Measurements from ENCODE around the genes H2BC21 and H2AC20.

DNA sequence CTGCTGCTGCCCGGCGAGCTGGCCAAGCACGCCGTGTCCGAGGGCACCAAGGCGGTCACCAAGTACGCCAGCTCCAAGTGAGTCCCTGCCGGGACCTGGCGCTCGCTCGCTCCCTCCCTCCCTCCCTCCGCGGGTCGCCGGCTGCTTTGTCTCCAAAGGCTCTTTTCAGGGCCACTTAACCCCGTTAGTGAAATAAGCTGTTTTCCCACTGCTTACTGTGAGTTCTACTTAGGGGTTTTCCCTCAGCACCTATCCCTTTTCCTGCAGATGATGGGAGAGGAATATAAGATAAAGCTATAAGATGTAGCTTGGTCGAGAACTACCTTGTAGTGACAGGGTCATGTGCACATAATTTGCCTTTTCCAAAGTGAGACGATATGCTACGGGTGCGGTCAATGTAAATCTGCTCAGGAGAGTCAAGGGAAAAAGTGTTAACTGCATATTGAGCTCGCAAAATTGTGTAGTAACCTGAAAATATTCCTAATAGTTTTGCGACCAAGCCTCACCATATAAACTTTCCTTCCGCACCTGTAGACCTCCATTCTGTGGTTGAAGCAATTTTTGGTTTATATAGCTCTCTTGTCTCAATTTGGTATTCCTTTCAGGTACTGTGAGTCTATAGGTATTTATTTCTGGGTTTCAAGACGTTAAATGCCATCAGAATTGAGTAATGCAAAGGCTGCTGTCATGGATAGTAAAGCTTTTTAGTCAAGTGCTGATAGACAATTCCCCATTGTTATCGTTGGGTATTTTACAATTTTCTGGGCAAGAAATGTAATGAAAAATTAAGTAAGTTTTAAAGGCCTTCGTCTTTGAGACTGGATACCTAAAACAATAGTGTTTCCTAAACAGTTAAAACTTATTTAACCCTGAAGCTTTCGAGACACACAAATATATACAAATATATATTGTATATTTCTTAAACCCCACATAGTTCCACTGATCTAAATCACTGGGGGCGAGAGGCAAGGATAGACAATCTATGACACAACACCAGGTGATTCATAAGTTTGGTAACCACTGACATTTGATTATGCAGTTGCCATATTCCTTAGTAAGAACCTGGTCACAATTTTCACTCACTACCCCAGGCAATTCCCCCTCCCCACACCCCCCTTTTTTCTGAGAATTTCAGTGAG is 1.2 kb upstream of the H2AC18 start:
- PRO-cap = unidirectional peak, plus-strand start at position 372 of the sequence

DNA sequence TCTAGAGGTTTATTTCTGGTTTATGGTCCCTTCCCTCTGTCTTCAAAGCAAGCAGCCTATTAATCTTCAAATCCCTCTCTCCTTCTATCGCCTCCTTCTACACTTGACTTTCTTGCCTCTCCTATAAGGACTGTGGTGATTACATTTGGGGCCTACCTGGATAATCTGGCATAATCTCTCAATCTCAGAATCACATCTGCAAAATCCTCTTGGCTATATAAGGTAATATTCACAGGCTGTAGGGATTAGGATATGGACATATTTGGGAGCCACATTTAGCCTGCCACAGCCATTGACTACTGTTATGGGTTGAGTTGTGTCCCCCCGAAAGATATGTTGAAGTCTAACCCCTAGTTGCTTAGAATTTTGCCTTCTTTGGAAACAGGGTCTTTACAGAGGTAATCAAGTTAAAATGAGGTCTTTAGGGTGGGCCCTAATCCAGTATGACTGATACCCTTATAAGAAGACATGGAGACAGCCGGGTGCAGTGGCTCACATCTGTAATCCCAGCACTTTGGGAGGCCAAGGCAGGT is 3.7 kb upstream of the H2AC19 start:
- PRO-cap = no peak

DNA sequence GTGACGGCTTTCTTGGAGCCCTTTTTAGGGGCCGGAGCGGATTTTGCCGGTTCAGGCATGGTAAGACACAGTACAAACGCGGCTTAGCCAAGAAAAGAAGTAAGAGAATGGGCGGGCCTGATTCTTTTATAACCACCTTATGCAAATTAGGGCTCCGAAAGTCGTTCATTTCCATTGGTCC is at the start of gene H2BC21:
H2BC21 (minus strand) TSS at position 101 of the 181 bp plus-strand sequence.
- PRO-cap = bidirectional peak, plus-strand start outside the sequence, minus-strand start at position 101 of the sequence

- PRO-cap = bidirectional peak, plus-strand start at chr1:149886918, minus-strand start at chr1:149886682; bidirectional peak, plus-strand start at chr1:149887094, minus-strand start at chr1:149887049
Observed at GRCh38 chr1:149886763-149887222, at the start of gene H2AC20. Gene H2AC20, plus strand, starts transcription at chr1:149886918.

- PRO-cap = no peak
Observed at GRCh38 chr1:149925515-149926242, 1.9 kb downstream of the SF3B4 start.

DNA sequence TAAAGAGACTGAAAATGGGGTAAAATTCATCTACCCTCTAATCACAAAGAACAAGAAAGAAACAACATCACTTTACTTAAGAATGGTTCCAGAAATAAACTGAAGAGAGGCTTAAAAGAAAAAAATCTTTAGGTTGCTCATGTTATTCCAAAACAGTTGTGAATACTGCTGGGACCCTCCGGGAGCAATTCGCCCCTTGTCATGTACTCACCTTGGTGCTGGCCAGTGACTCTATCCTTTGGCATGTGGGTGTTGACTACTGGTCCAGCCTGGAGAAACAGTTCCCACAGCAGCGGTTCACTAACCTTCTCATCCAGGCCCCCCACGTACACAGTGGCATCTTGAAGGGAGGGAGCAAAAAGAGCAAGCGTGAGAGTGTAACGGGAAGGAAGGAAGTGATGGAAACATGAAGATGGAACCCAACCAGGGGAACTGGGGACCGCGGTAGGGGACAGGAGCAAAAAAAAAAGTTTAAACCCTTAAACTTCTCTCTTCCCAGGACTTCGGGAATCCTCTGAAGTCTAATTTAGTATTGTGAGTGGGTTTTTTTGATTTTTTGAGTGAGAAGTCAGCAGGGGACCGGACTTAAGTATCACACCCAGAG is 546 bp downstream of the SF3B4 start:
- PRO-cap = no peak

DNA sequence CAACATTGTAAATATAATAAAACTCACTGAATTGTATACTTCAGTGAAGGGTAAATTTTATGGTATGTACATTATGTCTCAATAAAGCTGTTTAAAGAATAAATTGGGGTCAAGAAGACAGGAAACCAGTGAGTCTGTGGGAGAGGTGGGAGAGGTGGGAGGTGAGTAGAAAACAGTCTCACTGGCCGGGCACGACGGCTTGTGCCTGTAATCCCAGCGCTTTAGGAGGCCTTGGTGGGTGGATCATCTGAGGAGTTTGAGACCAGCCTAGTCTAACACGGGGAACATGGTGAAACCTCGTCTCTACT is 4.2 kb downstream of the MTMR11 start:
- PRO-cap = no peak

DNA sequence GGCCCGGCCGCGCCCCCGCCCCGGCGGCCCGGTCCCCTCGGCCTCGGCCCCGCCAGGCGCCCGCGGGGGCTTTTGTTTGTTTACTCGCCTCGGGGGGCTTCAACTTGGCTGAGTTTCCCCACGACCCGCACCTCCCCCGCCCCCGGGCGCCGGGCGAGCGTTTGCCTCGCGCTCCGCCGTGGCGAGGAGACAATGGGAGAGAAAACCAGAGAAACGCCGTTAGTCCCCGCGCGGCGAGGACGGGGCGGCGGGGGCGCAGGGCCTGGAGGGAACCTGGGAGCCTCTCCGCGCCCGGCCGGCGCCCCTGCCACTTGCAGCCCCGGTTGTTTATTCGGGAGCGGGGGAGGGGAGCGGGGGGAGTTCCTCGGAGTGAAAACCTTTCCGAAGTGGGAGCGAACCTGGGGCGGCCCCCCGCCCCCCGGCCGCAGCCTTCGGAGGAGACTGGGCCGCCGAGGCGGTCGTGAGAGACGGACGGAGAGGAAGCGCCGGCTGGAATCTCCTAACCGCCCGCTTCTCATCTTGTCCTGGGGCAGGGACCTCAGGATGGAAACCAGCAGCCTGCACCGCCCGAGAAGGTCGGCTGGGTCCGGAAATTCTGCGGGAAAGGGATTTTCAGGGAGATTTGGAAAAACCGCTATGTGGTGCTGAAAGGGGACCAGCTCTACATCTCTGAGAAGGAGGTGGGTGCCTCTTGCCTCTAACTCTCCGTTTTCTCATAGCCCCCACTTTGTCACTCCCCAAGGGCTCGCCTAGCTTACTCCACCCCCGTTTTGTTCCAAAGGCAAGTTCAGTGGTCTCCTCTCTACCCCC is 868 bp downstream of the PLEKHO1 start:
- PRO-cap = bidirectional peak, plus-strand start at position 427 of the sequence, minus-strand start at position 313 of the sequence; unidirectional peak, minus-strand start at position 671 of the sequence

DNA sequence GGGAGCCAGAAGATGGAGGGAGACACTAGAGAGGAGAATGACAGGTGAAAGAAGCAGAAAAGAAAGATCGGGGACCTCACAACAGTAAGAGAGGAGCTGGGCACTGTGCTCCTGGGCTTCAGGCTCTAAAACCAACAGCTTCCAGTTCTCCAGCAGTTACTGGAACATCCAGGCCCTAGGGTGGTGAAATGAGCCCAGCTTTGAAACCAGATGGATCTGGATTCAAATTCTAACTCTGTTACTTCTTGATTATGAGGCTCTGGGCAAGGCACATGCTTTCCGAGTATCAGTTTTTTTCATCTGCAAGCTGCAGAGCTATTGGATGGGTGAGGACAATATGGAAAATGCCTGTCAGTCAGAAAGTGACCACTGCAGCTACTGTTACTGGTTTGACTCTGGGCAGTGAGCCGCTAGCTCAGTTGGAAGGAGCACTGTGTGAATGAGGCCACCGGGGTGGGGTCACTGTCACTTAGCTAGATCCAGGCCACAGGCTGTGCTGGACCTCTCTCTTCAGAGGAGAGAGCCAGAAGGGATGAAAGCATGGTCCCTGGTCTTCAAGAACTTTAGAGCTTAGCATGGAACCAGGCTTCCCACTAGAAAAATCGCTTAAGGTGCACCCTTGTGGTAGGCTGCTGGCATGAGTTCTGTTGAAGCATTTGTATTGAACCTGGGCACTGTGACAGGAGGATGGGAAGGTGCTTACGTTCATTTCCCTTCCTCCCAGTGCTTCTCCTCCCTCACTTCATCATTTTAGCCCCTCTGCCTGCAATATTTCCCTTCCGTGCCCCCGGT is 12.2 kb downstream of the PLEKHO1 start:
- PRO-cap = no peak

GRCh38 chr1:150164142-150164630 is 14.5 kb downstream of the PLEKHO1 start:
- PRO-cap = no peak

DNA sequence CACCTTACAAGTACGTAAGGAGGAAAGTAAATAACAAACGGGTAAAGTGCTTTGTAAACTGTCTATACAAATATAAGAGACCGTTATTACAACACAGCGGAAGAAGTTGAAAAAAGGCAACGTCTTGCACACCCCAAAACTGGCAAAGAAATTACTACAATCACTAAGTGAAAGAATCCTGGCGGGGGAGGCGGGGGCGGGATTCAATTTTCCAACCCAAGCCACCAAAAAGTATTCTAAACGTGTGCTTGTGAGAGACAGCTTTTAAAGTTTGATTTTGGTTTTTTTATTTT is 1.9 kb downstream of the ANP32E start:
- PRO-cap = no peak

DNA sequence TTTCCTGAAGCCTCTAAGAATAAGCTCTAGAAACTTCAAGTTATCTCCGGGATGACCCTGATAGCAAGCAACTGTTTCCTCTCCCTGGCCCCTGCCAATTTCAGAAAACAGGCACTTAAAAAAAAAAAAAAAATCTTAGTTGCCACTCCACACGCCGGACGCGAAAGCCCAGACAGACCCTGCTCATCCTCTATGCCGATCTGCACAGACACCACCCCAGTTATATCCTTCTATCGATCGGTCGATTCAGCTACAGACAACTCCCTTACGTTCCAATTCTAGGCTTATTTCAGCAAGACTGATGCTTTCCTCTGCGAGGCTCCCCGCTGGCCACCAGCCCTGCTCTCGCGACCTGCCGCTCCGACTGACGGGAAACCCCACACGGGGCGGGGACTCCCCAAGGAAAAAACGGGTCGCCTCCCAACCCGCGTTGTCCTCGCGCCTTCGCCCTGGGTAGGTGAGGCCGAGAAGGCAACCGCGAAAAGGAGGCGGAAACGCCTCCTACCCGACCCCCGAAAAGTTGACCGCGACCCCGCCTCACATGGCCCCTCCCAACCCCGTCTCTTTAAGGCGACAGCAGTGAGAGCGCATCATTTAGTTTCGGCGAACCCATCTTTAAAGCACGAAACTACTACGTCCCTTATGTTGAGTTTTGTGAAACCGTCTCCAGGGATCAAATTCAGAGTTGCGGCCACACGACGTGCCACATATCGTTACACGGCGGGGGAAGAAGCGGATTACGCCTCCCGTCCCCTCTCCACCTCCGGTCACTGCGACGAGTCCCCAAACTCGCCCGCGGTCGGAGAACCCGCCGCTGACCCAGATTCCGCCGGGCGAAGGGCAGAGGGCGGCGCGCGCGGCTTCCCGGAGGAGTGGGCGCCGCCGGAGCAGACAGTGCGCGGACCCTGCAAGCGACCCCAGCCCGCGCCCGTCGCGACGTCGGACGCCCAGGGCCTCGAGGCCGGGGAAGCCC is 1.3 kb downstream of the ANP32E start:
- PRO-cap = bidirectional peak, plus-strand start at position 400 of the sequence, minus-strand start at position 366 of the sequence; bidirectional peak, plus-strand start at position 822 of the sequence, minus-strand start at position 769 of the sequence

- PRO-cap = no peak
Observed at GRCh38 chr1:150262296-150263071, 4.9 kb downstream of the CA14 start.

- PRO-cap = no peak
Observed at GRCh38 chr1:150267661-150267830, 1.3 kb downstream of the APH1A start.

DNA sequence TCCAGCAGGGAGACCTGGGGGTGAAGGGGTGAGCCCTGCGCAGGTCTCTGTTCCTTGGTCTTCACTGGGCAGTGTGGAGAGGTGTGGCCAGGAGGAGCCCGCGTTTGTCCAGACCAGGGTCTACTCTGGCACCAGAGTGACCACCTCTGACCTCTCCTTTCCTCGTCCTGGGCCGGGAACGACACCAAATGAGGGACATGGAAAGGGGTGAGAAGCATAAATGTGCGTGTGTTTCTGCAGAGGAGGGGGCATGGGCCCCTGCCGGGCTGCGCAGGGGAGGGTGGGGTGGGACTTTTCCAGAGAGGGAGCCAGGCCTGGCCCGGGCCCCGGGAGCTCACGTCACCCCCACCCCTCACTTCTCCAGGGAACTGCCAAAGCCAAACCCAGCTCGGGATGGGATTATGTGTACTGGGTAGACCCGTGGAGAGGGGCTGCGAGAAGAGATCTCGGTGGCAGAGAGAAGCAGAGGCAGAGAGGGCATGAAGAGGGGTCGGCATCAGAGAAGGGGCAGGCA is 919 bp downstream of the ADAMTSL4 start:
- PRO-cap = no peak

DNA sequence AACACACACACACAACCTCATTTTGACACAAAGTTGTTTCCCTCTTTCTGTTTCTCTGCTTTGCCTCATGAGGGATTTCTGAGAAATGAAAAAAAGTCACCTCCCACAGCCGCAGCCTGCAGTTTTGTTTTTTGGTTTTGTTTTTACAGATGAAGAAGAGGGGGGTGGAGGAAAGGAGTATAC is 12.1 kb downstream of the MCL1 start:
- PRO-cap = bidirectional peak, plus-strand start at position 152 of the sequence, minus-strand start outside the sequence

DNA sequence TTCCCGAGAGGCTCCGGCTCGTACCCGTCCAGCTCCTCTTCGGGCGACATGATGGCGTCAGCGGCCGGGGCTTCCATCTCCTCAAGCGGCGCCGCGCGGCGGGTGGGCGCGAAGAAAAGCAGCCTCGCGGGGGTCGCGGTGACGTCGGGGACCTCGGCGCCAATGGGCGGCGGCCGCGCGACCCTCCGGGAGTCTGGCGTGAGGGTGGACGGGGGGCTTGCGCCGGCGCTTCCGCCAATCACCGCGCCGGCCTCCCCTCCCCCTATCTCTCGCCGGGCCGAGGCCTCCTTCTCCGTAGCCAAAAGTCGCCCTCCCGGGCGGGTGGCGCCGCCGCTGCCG is 317 bp downstream of the MCL1 start:
- PRO-cap = unidirectional peak, minus-strand start at position 90 of the sequence

DNA sequence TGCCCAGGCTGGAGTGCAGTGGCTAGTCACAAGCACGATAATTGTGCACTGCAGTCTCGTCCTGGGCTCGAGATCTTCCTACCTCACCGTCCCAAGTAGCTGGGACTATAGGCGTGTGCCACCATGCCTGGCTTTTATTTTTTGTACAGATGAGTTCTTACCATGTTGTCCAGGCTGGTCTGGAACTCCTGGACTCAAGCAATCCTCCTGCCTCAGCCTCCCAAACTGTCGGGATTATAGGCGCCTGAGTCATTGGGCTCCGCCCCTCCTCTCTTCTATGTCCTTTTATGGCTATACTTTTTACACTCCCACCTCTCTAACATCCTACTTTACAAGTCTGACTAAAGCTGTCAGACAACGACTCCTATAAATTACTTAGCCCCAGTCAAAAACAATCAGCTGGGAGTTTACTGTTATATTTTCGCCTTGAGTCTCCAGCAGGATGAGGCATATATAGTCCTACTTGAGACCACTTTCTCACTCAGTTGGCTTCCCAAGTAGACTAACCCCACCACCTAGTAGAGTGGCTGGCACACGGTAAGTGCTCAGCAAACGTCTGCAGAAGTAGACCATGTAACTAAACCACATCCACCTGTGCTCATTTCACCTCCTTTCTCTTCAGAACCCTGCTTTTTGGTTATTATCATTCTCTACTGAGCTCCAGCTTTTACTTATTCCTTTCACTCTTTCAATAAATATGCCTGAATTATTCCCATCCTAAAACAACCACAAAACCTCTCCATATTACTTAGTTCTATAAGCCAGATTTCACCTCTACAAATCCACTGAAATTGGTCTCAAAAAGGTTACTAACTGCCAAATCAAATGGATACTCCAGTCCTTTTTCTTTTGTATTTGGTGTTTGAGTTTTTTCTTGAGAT is 13.7 kb downstream of the ENSA start:
- PRO-cap = no peak

- PRO-cap = no peak
Observed at GRCh38 chr1:150809660-150810067, 1.6 kb upstream of the CTSK start.

DNA sequence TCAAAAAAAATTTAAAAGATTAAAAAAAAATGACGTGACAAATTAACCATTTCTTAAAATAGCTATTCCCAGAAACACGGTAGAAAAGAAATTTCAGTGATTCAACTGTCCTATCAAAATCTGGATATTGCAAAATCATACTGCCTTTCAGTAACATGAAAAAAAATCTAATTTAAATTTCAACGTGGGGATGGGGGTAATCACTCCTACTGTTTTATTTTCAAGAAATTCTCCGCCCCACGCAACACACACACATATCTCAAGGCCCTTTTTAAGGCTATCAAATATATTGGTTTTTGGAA is 1.2 kb downstream of the ARNT start:
- PRO-cap = no peak

Data from ileum (tissue), 1 donor.